Placental pericyte (primary cell): Measurements from ENCODE around the genes CBLIF, OOSP2 and SLC15A3.

DNA sequence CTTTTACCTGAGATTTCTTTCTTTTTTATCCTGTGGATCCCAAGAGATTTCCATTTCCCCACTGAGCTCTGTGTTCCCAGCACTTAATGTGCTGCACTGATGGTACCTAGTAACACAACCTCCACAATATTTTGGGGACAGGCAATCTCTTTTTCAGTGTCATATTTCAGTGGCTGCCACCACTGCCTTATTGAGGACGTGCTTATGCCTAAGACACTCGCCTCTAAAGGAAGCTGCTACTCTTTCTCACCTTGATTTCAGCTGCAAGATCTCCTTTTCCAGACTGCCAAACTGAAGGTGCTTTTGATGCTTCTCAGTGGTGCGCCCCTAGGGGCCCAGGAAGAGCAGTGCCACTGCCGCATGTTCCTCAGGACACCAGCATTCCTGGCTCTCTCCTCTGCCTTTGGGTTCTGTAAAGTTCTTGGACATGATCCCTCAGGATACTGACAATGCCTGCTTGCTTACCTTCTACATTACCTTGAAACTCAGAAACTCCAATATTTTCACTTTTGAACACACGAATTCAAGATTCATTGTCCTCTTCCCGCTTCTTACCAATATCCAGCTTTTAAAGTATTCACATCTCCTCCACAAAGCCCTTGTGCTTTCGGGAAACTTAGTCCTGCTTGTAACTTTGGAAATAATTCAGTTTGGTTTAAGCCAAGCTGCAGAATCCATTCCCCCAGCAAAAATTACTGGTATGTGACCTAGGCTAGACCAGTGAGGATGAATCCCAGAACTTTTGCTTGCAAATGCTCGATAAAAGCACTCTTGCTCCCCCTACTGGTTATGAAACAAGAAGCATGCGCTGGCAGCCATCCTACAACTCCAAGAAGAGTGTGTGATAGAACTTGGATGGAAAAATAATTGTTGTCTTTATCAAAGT is 16.3 kb upstream of the OR5B21 start:
- CAGE, long polyA plus RNA, result no peak

GRCh38 chr11:58577938-58578654 is 767 bp upstream of the ZFP91 start:
- CAGE, long polyA plus RNA, result no peak

GRCh38 chr11:59102253-59102839 is 4.7 kb upstream of the FAM111B start:
- CAGE, long polyA plus RNA, result no peak

DNA sequence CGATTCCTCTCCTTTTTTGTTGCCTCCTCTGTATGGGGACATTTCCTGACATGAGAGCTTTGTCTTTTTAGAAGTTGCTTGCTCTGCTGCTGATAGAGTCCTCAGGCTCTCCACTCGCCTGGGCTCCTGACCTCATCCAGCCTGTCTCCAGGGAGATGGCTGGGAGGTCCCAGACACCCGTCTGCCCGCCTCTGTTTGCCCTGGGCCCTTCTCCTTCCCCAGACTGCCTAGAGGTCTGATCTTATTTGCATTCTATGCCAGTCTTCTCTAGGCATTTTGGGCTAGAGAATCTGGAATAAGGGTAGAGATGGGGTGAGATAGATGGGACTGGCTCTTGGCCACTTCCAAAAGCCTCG is 3.3 kb downstream of the DTX4 start:
- CAGE, long polyA plus RNA, result no peak

GRCh38 chr11:59181520-59182609 is 9.9 kb downstream of the DTX4 start:
- CAGE, long polyA plus RNA, result no peak

DNA sequence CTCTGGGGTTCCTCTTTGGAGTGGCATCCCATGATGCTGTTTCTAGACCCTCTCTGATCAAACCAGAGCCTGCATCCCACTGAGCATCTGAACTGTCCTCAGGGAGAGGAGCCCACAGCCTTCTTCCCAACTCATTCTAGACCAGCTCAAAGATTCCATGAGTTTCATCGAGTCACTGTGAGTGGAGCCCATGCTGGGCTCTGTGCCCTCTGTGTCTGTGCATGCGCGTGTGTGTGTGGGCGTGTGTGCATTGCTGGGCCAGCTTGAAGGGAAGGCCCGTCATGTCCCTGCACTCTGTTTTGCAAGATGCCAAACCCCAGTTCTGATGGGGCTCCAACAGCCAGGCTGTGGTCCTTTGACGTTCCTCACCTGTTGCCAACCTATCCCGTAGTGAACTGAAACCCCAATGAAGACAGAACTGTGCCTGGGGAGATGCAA is 7.1 kb downstream of the MPEG1 start:
- CAGE, long polyA plus RNA, result no peak

DNA sequence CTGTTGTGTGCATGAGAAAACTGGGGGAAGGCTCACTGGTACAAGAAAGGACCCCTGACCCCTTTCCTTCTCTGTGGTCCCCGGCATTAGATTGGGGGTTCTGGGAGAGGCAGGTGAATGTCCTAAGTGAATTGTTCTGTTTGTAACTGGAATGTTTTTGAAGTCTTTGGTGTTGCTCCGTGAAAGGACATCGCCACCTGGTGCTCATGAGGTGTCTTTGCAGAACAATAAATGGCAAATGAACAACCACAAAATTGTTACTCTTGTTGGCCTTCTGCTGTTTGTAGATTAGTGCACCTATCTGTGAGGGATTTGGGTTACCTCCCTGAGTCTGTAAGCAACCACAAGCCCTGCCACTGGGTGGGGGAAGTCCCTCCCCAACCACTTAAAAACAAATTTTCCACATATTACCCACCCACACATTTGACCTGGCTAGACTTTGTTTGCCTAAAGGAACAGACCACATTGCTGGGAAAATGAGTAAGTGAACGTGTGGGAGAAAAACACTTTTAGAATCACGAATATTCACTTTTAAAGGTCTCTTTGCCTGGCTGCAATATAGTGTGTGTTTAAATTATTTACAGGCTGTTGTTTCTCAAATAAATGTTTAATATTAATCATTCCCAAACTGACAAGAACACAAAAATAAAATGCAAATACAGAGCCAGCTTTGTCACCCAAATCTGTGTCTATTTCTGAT is 4.7 kb downstream of the MPEG1 start:
- CAGE, long polyA plus RNA, result no peak

GRCh38 chr11:59210549-59211624 is 1.8 kb downstream of the MPEG1 start:
- CAGE, long polyA plus RNA, result no peak

DNA sequence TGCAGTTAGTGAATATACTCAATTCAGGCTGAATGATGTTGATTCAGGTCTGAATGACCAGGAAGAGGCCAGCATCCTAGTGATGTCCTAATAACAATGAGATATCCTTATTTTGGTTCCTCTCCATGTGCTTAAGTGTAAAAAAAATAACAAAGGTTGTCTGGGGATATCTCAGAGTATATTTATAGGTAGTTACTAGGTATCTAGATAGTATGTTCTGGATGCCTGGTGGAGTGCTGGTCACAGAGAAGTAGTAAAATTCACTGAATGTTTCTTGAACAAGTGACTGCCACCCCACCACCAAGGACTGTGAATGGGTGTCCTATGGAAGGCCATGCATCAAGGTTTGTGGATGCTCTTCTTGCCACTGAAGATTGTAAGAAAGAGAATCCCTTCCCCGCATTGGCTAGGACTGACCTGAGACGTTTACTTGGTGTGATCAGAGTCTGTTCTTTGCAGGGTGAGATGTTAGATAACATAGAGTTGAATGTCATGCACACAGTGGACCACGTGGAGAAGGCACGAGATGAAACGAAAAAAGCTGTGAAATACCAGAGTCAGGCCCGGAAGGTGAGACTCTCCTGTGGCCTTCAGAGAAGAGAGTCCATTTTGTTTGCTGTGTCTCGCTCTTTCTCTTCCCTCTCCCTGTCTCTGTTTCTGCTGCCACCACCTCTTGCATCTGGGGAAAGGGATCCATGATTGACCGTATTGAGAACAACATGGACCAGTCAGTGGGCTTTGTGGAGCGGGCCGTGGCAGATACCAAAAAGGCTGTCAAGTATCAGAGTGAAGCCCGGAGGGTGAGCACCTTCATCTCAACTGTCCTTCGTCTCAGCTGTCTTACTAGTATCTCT is 15.4 kb downstream of the MRPL16 start:
- CAGE, long polyA plus RNA, result no peak

GRCh38 chr11:59845427-59845761 is at the start of gene CBLIF:
TSS of gene CBLIF (minus strand) at chr11:59845499.
- CAGE, long polyA plus RNA, result no peak

- CAGE, long polyA plus RNA, result no peak
Measured at GRCh38 chr11:60040330-60040698, at the start of gene OOSP2. TSS of gene OOSP2 (plus strand) at chr11:60040409.

- CAGE, long polyA plus RNA, result no peak
Measured at GRCh38 chr11:60281582-60282092, 1.2 kb downstream of the MS4A4A start.

DNA sequence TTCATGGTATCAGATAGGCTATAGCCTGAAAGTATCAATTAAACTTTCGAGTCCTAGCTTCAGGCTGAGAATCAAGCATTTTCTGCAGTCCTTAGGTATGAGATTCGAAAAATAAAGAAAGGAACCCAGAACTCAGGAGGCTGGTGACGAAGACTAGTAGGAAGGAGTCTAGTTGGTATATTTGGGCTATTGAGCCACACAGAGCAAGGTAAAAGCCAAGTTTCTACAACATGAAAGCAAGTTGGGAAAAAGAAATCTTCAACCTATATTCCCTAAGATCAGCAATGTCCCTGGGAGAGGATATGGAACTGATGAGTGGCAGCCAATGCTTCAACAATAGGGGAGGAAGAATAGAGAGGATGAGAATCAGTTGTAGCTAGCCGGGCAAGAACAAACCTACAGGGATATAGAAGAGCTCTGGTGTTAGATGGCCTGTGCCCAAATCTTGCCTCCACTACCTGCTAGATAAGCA is 2.2 kb downstream of the MS4A7 start:
- CAGE, long polyA plus RNA, result no peak

DNA sequence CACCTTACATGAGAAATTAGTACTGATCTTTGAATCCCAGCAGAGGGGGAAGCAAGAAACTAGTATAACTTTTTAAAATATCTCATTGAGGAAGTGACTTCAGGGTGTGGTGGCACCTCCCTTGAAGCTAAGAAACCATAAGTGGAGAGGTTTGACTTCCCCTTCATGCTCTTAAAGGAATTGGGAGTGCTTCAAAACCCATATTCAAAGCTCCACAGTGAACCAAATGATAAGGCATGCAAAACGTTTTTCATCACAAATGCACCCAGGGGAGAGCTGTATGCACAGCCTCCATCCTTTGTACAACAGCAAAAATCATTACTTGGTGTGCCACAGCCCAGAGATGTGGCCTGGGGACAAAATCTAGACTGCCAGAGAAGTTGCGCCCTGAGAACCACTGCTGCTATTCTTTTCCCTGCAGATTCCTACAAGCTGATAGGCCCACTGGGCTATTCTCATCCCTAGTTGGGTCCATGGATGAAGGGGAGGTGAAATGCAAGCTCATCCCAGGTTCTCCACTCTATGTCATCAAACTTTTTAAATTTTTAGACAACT is 659 bp downstream of the MS4A14 start:
- CAGE, long polyA plus RNA, result no peak

GRCh38 chr11:60502634-60502949 is 10.0 kb downstream of the MS4A12 start:
- CAGE, long polyA plus RNA, result no peak

DNA sequence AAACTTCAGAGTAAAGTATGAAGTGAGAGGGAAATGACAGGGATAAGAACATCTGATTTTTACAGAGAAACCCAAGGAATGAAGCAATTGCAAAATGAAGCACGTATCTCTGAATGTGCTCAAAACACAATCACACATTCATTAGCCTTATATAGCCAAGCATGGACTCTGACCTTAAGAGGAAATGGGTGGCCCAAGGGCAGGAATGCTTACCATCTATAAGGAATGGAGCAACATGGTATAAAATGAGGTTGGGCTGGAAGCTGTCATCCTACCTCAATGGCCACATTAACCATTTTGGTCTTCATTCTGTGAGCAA is 11.1 kb upstream of the MS4A13 start:
- CAGE, long polyA plus RNA, result no peak

DNA sequence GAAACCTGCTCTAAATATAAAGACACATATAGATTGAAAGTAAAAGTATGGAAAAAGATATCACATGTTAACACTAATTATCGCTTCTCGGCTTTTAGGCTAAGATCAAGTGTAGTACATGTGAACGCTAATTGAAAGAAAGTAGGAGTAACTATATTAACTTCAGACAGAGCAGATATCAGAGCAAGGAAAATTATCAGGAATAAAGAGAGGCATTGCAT is 79.0 kb downstream of the MS4A13 start:
- CAGE, long polyA plus RNA, result no peak

- CAGE, long polyA plus RNA, result no peak
Measured at GRCh38 chr11:60850421-60851192, 5.1 kb downstream of the PTGDR2 start.

GRCh38 chr11:60855199-60855462 is 619 bp downstream of the PTGDR2 start:
- CAGE, long polyA plus RNA, result no peak

GRCh38 chr11:60951566-60952424 is at the start of gene SLC15A3:
TSS of gene SLC15A3 (minus strand) at chr11:60952176.
- CAGE, long polyA plus RNA, result no peak